Stomach (tissue), 7 donors: ENCODE results near the genes DLD and ZNF277.

- PRO-cap, result no peak
- RAMPAGE, long total RNA, 5 experiments, result no peak in any of the 5 experiments
- RRBS, result no CpG with 5 or more reads among the region's 2 CpGs
Observed at GRCh38 chr7:107173079-107173668, 4.4 kb downstream of the HBP1 start.

DNA sequence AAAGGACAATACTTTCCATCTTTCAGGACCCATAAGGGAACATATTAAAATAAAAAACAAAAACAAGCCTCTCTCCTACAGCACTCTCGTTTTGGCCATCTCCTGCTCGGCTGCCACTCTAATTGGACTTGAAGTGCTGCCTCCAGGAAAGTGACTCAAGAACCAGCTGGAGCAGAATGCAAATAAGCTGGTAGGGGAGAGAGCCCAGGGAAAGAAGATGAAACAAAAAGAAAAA lies 65.6 kb downstream of the HBP1 start:
- PRO-cap, result no peak
- RAMPAGE, long total RNA, 5 experiments, result no peak in any of the 5 experiments
- RRBS, result no CpG with 5 or more reads among the region's 2 CpGs

DNA sequence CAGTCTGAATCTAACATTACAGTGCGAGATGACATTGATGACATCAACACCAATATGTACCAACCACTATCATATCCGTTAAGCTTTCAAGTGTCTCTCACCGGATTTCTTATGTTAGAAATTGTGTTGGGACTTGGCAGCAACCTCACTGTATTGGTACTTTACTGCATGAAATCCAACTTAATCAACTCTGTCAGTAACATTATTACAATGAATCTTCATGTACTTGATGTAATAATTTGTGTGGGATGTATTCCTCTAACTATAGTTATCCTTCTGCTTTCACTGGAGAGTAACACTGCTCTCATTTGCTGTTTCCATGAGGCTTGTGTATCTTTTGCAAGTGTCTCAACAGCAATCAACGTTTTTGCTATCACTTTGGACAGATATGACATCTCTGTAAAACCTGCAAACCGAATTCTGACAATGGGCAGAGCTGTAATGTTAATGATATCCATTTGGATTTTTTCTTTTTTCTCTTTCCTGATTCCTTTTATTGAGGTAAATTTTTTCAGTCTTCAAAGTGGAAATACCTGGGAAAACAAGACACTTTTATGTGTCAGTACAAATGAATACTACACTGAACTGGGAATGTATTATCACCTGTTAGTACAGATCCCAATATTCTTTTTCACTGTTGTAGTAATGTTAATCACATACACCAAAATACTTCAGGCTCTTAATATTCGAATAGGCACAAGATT lies 4.4 kb downstream of the GPR22 start:
- PRO-cap, result no peak
- RAMPAGE, long total RNA, 5 experiments, result no peak in any of the 5 experiments
- RRBS, result no CpG with 5 or more reads among the region's 6 CpGs

- PRO-cap, result no peak
- RAMPAGE, long total RNA, 5 experiments, result no peak in any of the 5 experiments
- RRBS, result no CpG with 5 or more reads among the region's 23 CpGs
Observed at GRCh38 chr7:107563137-107563816, 443 bp downstream of the COG5 start.

- PRO-cap, result unidirectional peak, plus-strand start at chr7:107744606
- RAMPAGE, long total RNA, 5 experiments, result no peak in any of the 5 experiments
- RRBS, result no CpG with 5 or more reads among the region's 13 CpGs
Observed at GRCh38 chr7:107744492-107744718, 463 bp downstream of the CBLL1 start.

- PRO-cap, result no peak
- RAMPAGE, long total RNA, 5 experiments, result no peak in any of the 5 experiments
- RRBS, result no CpG with 5 or more reads among the region's 11 CpGs
Observed at GRCh38 chr7:107758171-107758990, 14.4 kb downstream of the CBLL1 start.

- PRO-cap, result no peak
- RAMPAGE, long total RNA, 5 experiments, result no peak in any of the 5 experiments
Observed at GRCh38 chr7:107763577-107763878, 19.6 kb downstream of the CBLL1 start.

DNA sequence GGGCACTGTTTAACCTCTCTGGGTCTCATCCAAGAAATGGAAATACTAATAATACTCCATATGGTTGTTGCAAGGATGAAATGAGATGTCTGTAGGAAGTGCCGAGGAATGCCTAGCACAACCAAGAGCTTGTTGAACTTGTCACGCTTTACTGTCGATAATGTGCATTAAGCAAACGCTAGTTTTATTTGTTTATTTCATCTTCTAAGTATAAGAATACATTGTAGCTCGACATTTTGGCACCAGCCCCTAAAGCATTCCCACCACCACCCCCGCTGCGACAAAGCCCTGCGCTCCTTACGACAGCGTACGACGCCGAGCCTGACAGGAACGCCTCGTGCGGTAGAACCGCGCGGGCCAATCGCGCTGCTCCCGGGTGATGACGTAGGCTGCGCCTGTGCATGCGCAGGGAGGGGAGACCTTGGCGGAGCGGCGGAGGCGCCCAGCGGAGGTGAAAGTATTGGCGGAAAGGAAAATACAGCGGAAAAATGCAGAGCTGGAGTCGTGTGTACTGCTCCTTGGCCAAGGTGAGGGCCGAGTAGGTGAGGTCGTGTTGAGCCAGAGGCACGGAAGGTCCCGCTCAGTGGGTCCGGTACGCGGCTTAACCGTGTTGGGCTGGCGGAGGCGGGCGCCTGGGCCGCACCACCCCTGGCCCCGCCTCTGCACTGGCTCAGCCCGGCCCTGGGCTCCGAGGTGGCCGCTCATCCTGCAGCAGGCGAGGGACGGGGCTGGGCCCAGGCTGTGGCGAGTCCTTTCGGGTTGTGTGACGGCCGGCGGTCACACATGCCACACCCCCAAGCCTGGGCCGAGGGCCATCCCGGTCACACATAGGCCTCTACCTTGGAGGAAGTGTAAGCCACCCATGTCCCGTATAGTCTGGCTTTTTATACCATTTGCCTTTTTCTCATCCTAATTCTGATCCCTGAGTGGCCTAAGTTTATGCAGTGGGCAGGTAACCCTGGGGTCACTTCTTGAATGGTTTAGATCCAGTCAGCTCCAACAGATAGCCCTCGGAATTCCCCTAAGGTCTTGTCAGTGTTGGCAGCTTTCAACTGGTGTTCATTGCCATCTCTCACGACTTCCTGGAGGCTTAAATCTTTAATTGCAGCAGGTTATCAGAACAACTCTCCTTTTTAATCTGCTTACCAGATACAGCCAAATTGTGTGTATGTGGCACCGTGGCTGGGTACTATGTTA lies at the start of gene DLD:
Gene DLD (plus strand): TSS at position 421 of the 1,197 bp plus-strand sequence.
- PRO-cap, result bidirectional peak, plus-strand start at position 408 of the sequence, minus-strand start at position 332 of the sequence; bidirectional peak, plus-strand start at position 711 of the sequence, minus-strand start at position 667 of the sequence
- RAMPAGE, long total RNA, 5 experiments, result start-site peak on the plus strand in 5 of 5 experiments, centred at positions 411 to 430 of the sequence, 272 to 2,253 reads per replicate
- RRBS, result 2% methylated on average over 11 of the region's 62 CpGs

- PRO-cap, result bidirectional peak, plus-strand start at chr7:108002198, minus-strand start at chr7:108002175
- RAMPAGE, long total RNA, 5 experiments, result start-site peak on the minus strand in 2 of 5 experiments, at chr7:108002130-108002591 at its widest, 11 to 15 reads per replicate
- RRBS, result 3% methylated on average over 18 of the region's 56 CpGs
Observed at GRCh38 chr7:108001853-108002614, 927 bp downstream of the LAMB1 start.

GRCh38 chr7:108480771-108481186 lies 24.5 kb upstream of the NRCAM start:
- PRO-cap, result no peak
- RAMPAGE, long total RNA, 5 experiments, result no peak in any of the 5 experiments
- RRBS, result no CpG with 5 or more reads among the region's 2 CpGs

DNA sequence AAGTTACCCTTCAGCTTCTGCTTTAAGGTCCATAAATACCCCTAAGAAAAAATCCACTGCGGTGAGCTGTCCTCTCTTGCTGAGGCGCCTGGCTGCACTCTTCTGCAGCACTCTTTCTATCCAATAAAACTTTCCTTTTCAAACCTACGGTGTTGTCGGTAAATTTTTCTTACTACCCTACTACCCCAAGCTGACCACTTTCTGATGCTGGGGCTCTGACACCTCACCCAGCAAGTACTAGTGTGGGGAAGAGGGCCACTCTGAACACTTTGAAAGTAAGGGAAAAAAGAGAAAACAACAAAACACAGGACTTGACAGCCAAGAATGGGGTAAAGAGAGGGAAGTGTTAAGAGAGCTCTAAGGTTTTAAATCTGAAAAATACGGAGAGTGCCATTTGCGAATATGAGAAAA lies 2.3 kb downstream of the PNPLA8 start:
- PRO-cap, result no peak
- RAMPAGE, long total RNA, 5 experiments, result no peak in any of the 5 experiments
- RRBS, result no CpG with 5 or more reads among the region's 6 CpGs

DNA sequence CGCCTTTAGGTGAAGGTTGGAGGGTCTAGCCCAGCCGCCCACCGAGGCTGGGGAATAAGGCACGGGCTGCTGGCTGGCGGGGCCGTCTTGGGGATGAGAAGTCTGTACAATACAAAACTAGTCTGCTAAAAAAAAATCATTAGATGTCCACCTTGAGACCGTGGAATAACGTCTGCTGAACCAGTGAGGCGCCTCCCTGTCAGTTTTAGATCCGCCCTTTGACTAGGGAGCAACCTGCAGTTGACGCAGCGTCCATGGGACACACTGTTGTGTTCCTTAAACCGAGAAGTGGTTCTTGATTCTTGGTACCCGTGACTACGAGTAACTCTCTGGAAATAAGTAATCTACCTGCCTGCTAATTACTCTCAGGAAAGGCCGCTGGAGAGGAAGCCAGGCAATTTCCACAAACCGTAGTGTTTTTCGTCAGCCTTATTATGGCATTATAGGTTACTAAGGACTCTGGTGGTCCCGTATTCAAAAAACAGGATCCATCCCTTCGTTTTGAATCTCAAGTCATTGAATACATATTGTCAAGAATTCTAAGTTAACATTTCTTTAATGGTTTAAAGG lies 789 bp downstream of the DNAJB9 start:
- PRO-cap, result bidirectional peak, plus-strand start at position 239 of the sequence, minus-strand start at position 207 of the sequence; unidirectional peak, minus-strand start at position 290 of the sequence
- RAMPAGE, long total RNA, 5 experiments, result no peak in any of the 5 experiments
- RRBS, result no CpG with 5 or more reads among the region's 20 CpGs

DNA sequence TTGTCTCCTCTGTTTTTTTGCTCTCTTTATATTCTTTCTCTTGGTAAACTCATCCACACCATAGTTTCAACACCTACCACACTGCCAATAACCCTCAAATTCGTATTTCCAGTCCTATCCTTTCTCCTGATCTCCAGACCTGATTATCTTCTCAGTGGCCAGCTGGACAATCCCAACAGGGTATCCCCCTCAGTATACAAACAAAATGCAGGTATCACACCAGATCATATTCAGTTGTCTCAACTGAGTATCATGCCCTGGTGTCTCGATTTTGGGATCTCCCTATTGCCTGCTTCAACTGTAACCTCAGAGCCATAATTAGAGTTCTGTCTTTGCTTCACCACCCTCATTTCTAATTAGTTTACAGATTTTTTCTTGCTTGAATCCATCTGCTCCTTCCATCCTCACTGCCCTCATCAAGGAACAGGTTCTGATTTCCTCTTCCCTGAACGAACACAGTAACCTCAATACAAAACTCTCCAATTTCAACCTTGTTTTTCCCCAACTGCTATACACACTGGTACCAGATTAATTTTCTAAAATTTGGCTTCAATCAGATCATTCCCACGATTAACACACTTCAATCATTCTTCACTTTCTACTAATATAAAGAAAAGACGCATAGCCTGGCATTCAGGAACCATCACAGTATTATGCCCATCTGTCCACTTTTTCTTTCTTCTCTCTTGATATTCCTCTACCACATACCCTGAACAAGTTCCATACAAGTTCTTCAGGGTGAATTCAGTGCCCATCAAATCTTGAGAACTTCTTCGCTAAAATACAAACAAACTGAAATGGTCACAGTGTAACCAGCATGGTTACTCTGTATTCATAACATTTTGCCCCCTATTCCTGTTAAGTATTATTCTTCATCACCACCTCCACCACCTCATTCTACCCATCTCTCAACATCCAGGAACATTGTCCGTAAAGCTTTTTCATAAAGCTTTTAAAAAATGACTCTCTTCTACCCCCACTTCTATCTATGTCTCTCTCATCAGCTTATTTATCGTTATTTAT lies 404.3 kb upstream of the LRRN3 start:
- PRO-cap, result no peak
- RAMPAGE, long total RNA, 5 experiments, result no peak in any of the 5 experiments
- RRBS, result no CpG with 5 or more reads among the region's 8 CpGs

- PRO-cap, result no peak
- RAMPAGE, long total RNA, 5 experiments, result no peak in any of the 5 experiments
- RRBS, result no CpG with 5 or more reads among the region's 5 CpGs
Observed at GRCh38 chr7:111279751-111280510, 189.0 kb downstream of the LRRN3 start.

DNA sequence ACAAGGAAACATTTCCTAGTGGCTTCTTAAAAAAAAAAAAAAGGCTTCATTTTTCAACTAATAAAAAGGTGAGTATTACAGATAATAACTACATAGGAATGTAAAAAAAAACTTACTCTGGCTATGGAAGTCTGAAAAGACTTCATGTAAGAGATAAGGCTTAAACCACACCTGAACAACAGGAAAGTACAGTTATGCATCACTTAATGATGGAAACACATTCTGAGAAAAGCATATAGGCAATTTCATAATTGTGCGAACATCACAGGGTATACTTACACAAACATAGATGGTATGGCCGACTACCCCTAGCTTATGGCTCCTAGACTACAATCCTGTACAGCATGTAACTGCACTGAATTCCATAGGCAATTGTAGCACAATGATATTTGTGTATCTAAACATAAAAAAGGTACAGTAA lies 224.8 kb downstream of the LRRN3 start:
- PRO-cap, result no peak
- RAMPAGE, long total RNA, 5 experiments, result no peak in any of the 5 experiments
- RRBS, result no CpG with 5 or more reads among the region's 2 CpGs

DNA sequence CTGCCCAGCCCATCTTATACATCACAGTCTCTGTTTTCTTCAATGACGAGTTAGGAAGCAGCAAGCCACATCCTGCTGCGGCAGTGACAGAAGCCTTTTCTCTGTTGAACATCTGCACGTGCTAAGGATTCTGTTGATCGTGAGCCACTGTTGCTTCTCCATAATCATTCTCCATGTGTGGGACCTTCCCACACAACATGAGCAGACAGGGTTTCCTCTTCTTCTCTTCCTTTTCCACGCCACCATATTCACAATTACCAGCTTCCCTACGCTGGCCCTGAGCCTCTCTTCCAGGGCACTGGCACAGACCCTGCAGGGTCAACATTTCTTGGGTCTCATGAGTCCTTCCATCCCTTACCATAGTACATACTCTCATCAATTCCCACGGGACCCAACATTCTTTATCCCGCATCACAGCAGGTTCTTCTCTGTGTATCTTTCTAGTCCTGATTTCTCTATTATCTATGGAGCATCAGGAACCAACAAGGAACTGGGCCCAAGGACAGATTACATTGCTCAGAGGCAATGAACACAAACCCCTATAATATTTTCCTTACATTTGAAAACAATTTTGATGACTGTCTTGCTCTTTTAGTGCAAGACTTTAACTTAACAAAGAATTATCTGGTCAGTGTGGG lies 298.2 kb upstream of the IMMP2L start:
- PRO-cap, result no peak
- RAMPAGE, long total RNA, 5 experiments, result start-site peak on the minus strand in 1 of 5 experiments, centred at position 360 of the sequence, 6 reads per replicate
- RRBS, result no CpG with 5 or more reads among the region's 8 CpGs

DNA sequence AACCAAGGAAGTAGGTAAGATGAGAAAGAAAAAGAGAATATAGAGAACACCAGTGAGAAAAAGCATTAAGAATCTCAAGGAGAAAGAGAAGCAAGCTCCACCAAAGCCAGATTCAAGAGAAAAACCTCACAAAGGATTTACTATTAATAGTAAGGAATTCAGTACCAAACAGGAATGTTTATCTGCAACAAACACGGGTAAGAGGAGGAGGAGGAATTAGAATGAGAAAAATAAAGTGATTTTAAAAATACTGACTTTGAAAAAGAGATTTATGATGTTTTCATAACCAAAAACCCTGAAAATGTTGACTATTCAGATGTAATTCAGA lies 311.3 kb upstream of the IMMP2L start:
- PRO-cap, result no peak
- RAMPAGE, long total RNA, 5 experiments, result no peak in any of the 5 experiments
- RRBS, result no CpG with 5 or more reads among the region's 1 CpG

- PRO-cap, result no peak
- RAMPAGE, long total RNA, 5 experiments, result no peak in any of the 5 experiments
- RRBS, result no CpG with 5 or more reads among the region's 6 CpGs
Observed at GRCh38 chr7:111960989-111961611, 245.1 kb downstream of the DOCK4 start.

GRCh38 chr7:112081804-112082661 lies 124.2 kb downstream of the DOCK4 start:
- PRO-cap, result unidirectional peak, minus-strand start at chr7:112081960
- RAMPAGE, long total RNA, 5 experiments, result no peak in any of the 5 experiments
- RRBS, result no CpG with 5 or more reads among the region's 10 CpGs

- PRO-cap, result bidirectional peak, plus-strand start at chr7:112206648, minus-strand start at chr7:112206402
- RAMPAGE, long total RNA, 5 experiments, result start-site peak on the plus strand in 5 of 5 experiments, at chr7:112206682-112206751 at its widest, 70 to 466 reads per replicate
- RRBS, result 2% methylated on average over 14 of the region's 48 CpGs
Observed at GRCh38 chr7:112206509-112207527, at the start of gene ZNF277. ZNF277 (plus strand) TSS chr7:112206695.